Melanocyte of skin (primary cell): ENCODE data around the genes CD99L2, CSAG2 and MAGEA1.

GRCh38 chrX:147942801-147943566 is 31.3 kb downstream of the FMR1 start:
- CAGE, long polyA plus RNA, 2 experiments = no peak in any of the 2 experiments

- CAGE, long polyA plus RNA, 2 experiments = no peak in any of the 2 experiments
These were observed 166.5 kb upstream of the AFF2 start for GRCh38 chrX:148333827-148334364.

- CAGE, long polyA plus RNA, 2 experiments = no peak in any of the 2 experiments
These were observed 119.3 kb upstream of the AFF2 start for GRCh38 chrX:148381077-148381616.

- CAGE, long polyA plus RNA, 2 experiments = no peak in any of the 2 experiments
These were observed 2.5 kb downstream of the IDS start for GRCh38 chrX:149502394-149503265.

DNA sequence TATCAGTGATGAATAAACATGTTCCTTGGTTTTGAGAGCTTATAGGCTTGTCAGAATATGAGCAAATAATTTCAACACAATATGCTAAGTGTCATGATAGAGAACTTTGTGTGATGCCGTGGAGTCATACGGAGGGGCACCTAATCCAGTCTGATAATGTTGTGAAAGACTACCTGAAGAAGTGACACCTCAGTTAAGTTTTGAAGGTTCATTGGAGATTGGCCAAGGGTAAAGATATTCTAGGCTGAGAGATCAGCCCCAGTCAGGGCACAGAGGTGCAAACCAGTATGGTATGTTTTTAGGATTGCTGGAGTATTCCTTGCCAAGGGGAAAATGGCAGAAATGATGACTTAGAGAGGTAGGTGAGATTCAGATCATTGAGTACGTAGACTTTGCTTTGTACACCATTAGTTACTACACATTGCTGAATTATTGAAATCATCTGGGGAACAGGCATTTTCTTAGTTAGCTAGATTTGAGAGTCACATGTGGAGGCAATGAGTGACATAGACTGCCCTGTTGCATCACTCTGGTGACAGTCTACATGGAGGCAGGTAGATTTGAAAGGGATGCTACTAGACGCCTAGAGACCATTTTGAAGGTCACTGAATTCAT is 33.5 kb upstream of the EOLA2 start:
- CAGE, long polyA plus RNA, 2 experiments = no peak in any of the 2 experiments

- CAGE, long polyA plus RNA, 2 experiments = no peak in any of the 2 experiments
These were observed 98.7 kb upstream of the EOLA2 start for GRCh38 chrX:150037110-150037330.

- CAGE, long polyA plus RNA, 2 experiments = no peak in any of the 2 experiments
These were observed 82.3 kb downstream of the MAMLD1 start for GRCh38 chrX:150445099-150446079.

- CAGE, long polyA plus RNA, 2 experiments = no peak in any of the 2 experiments
These were observed 60.1 kb upstream of the MTM1 start for GRCh38 chrX:150508073-150508919.

DNA sequence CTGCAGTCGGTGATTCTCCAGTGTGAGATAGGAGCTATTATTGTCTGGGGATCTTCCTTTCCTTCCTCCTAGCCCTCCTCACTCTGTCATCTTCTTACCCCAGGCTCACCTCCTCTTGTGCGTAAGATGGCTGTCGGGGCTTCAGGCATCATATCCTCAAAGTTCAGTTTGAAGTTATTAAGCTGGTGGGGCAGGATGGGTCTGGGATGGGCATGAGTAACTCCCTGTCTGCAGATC is 981 bp upstream of the MTMR1 start:
- CAGE, long polyA plus RNA, 2 experiments = no peak in any of the 2 experiments

GRCh38 chrX:150704661-150705692 is 11.8 kb downstream of the MTMR1 start:
- CAGE, long polyA plus RNA, 2 experiments = no peak in any of the 2 experiments

- CAGE, long polyA plus RNA, 2 experiments = no peak in any of the 2 experiments
These were observed at the start of gene CD99L2 for GRCh38 chrX:150898116-150899140. Gene CD99L2, minus strand, starts transcription at chrX:150898668.

DNA sequence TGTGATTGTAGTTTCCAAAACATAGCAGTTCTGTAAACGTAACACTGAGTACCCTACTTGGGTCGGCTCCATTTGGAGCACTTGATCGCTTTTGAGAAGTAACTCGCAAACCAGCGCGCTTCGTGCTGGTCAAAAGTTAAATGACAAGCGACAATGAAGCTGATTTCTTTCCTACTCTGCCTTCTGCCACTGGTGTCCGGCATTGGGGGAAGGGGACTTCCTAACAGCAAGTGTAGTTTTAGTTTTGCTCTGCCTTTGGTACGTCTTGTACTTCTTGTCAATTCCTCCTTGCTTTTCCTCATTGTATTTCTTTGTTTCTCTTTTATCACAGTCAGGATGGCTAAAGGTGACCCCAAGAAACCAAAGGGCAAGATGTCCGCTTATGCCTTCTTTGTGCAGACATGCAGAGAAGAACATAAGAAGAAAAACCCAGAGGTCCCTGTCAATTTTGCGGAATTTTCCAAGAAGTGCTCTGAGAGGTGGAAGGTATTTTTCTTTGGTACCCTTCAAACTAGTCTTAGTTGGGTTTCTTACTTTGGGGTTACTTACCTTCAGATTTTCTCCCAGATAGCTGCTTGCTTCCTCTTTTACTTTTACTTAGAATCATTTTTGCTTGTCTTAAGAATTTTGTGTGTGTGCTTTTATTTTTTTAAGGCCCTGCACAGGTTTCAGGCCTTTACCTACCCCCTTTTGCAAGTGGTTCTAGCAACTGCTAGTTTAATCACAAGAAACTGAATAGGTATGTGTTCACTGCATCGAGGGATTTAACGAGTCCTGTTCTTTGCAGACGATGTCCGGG is 2.3 kb downstream of the HMGB3 start:
- CAGE, long polyA plus RNA, 2 experiments = no peak in any of the 2 experiments

DNA sequence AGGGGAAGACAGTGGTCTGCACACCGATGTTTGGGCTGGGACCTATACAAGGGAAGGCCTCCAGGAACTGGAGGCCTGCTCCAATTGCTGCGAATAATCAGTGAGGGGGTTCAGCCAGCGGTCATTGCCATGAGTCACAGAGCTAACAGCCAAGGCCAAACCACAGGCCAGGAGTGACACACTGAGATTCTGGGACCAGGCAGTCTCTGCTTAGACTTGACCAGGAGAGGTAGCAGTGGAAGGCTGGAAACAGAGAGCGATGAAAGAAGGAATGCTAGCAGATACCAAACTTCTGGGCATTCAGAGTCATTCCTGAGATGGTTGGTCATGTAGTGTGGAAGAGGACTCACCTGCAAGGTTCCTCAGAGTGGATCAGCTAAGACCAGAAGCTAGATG is 54.6 kb downstream of the CNGA2 start:
- CAGE, long polyA plus RNA, 2 experiments = no peak in any of the 2 experiments

DNA sequence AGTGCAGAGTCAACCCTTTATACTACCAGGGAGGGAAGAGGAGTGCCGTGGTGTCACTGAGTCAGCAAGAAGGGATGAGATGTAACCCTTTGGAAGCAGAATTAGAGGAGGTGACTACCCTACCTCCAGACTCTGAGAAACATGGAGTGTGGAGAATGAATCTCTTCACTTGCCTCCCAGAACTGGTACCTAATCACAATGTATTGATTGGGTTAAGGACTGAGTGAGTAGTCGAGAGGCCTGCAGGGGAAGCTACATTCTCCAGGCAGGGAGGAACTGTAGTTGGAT is 6.8 kb upstream of the GABRE start:
- CAGE, long polyA plus RNA, 2 experiments = no peak in any of the 2 experiments

- CAGE, long polyA plus RNA, 2 experiments = no peak in any of the 2 experiments
These were observed 9.0 kb upstream of the GABRE start for GRCh38 chrX:151983504-151983901.

DNA sequence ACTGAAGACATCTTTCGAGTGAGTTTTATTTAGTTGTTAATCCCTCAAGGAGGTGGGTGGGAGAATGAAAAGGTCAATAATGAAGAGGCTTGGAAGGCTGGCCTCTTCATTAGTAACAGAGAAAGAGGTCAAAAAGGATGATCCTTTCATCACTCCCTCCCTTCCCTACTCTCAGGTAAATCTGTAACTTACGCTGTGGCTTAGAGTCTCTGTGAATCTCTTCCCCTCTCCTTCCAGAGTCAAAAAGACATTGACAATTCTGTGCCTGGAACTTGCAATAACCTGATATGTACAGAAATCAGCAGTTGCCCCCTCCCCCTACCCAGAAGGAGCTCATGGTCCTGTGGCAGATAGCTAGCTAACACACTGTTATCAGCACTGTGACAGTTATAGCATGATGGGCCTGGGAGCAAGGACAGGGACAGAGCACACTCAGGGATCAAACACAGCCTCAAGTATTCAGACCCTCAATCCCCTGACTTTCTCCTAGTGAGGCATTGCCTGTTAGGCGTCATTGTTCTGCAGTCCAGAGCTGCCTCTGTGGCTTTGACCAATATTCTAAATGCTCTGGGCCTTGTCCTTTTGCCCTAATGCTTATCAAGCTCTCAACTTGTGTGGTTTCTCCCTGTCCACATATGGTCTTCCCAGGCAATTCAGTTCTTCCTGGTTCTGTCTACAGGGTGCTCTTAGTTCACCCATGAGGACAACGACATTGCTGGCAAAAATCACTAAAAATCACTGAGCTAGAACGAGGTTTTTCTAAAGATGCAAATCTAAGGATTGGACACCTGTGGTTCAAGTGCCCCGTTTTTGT is 18.7 kb upstream of the MAGEA10 start:
- CAGE, long polyA plus RNA, 2 experiments = no peak in any of the 2 experiments

- CAGE, long polyA plus RNA, 2 experiments = no peak in any of the 2 experiments
These were observed at the start of gene CSAG2 for GRCh38 chrX:152709223-152709651. Gene CSAG2, minus strand, starts transcription at chrX:152709273.

GRCh38 chrX:153178770-153179487 is at the start of gene MAGEA1:
Gene MAGEA1, plus strand, starts transcription at chrX:153179284.
- CAGE, long polyA plus RNA, 2 experiments = no peak in any of the 2 experiments

GRCh38 chrX:153225370-153225916 is 40.5 kb upstream of the PWWP4 start:
- CAGE, long polyA plus RNA, 2 experiments = no peak in any of the 2 experiments

DNA sequence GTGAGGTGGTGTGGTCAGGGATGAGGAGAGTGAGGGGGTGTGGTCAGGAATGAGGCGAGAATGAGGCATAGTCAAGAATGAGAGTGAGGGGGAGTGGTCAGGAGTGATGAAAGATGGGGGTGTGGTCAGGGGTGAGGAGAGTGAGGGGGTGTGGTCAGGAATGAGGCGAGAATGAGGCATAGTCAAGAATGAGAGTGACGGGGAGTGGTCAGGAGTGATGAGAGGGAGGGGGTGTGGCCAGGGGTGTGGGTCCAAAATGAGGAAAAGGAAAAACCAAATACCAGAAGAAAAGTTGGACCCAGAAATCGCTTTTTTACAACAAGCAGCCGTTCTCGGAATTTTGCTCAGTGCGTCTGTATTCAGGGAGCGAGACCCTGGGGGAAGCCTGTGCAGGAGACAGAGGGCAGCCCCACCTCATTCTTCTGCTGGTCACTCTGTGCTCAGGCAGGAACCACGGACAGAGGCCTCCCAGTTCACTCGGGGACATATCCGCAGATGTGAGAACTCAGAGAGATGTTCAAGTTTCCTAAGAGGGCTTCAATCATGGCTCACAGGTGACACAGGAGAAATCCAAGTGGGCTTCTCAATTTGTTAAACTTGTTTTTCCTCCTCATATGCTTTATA is 39.3 kb upstream of the PWWP4 start:
- CAGE, long polyA plus RNA, 2 experiments = no peak in any of the 2 experiments